ENCODE measurements around a stretch of chr6.

- PRO-cap, 3 experiments: no peak in any of the 3 experiments
Measured at GRCh38 chr6:109236349-109237522, 141.4 kb downstream of the CEP57L1 start.

GRCh38 chr6:109381407-109381589 is 969 bp downstream of the CD164 start:
- PRO-cap, 3 experiments: peak in 3 of 3 experiments; most common plus-strand start chr6:109381509 (in 3); most common minus-strand start chr6:109381497 (in 1)

- PRO-cap, 3 experiments: no peak in any of the 3 experiments
Measured at GRCh38 chr6:109481028-109482062, 1.7 kb downstream of the ZBTB24 start.

- PRO-cap, 3 experiments: no peak in any of the 3 experiments
Measured at GRCh38 chr6:109563668-109564402, 80.8 kb upstream of the ZBTB24 start.

- PRO-cap, 3 experiments: no peak in any of the 3 experiments
Measured at GRCh38 chr6:109867154-109867787, 110.8 kb upstream of the GPR6 start.

- PRO-cap, 3 experiments: no peak in any of the 3 experiments
Measured at GRCh38 chr6:110208800-110209319, 28.6 kb downstream of the CDC40 start.

GRCh38 chr6:110356424-110357210 is 1.5 kb downstream of the METTL24 start:
- PRO-cap, 3 experiments: no peak in any of the 3 experiments

DNA sequence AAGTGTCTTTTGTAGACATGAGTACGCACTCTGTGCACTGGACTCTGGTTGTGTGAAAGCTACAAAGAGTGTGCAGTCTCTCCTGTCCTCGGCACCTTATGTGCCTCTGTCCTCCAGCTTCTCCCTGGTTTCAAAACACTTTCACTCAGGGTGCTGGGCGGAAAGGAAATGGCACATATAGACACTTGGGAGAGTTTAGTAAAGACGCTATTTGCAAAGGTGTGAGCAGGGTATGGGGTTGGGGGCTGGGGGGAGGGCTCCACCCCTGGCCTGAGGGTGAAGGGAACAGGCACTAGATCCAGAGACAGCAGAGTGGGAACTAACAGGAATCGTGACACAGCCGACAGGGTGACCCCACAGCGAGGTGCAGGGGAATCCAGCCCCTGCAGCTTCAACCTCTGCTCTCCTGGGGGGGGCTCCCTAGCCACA is 66.4 kb upstream of the SLC22A16 start:
- PRO-cap, 3 experiments: no peak in any of the 3 experiments

DNA sequence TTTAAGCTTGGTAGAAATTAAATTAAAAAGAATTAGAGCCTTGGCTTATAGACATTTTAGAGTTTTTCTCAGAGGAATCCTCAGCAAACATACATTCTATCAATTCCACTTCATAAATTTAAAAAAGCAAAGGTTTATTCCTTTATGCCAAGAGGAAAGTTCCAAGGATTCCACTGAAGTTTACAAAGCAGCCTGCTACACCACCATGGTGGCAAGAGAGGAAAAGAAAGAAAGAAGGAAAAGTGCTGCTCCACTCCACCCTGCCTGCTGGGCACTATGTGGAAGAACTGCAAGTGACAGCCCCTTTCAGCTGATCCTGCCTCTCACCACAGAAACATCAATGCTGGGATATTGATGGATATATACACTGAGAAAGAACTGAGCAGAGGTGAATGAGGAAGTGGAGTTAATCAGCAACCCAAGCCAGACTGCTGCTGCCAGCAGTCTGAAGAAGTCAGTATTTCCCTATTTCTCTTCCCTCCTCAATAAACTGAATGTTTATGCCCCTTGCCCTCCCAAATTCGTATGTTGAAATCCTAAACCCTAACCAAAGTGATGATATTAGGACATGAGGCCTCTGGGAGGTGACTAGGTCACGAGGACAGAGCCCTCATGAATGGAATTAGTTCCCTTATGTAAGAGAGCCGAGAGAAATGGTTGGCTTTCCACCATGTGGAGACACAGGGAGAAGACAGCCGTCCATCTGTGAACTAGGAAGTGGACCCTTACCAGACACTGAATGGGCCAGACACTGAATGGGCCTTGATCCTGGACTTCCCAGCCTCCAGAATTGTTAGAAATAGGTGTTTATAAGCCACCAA is 76.4 kb downstream of the CDK19 start:
- PRO-cap, 3 experiments: no peak in any of the 3 experiments

- PRO-cap, 3 experiments: no peak in any of the 3 experiments
Measured at GRCh38 chr6:110925802-110926001, 32.8 kb upstream of the GTF3C6 start.

DNA sequence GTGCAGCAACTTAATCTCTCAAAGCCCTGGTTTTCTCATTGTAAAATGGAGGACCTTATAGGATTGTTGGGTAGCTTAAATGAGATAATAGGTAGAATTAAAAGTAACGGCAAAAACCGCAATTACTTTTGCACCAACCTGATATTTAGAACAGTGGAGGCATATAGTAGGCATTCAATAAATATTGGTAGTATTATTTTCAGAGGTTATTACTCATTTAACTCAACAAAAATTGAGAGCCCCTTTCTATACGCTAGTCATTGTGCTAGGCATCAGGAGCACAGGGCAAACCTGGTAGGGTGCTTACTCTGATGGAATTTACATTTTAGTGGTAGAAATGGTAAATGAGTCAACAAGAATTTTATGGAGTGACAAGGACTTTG is 39.5 kb downstream of the SLC16A10 start:
- PRO-cap, 3 experiments: no peak in any of the 3 experiments

GRCh38 chr6:111415467-111416017 is 67.5 kb downstream of the REV3L start:
- PRO-cap, 3 experiments: no peak in any of the 3 experiments

DNA sequence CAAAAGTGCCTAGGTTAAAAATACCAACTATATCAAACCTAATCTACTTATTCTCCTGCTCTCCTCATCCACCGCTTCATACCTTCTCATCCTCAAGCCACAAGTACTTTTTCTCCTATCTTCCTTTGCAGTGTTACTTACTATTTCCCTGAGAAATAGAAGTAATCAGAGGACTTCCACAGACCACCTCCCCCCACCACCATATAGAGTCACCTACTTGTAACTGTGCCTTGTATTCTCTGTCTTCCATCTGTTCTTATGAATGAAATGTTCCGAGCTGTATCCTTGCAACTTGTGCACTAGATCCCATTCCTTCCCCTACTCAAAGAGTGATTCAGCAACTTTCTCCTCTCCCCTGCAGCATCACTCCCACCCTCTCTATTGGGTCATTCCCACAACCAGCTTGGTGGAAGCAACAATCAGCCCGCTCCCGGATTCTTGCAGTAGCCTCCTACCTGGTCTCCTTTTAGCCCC is 34.8 kb upstream of the REV3L start:
- PRO-cap, 3 experiments: no peak in any of the 3 experiments

- PRO-cap, 3 experiments: no peak in any of the 3 experiments
Measured at GRCh38 chr6:111588122-111588931, 17.4 kb downstream of the TRAF3IP2 start.

DNA sequence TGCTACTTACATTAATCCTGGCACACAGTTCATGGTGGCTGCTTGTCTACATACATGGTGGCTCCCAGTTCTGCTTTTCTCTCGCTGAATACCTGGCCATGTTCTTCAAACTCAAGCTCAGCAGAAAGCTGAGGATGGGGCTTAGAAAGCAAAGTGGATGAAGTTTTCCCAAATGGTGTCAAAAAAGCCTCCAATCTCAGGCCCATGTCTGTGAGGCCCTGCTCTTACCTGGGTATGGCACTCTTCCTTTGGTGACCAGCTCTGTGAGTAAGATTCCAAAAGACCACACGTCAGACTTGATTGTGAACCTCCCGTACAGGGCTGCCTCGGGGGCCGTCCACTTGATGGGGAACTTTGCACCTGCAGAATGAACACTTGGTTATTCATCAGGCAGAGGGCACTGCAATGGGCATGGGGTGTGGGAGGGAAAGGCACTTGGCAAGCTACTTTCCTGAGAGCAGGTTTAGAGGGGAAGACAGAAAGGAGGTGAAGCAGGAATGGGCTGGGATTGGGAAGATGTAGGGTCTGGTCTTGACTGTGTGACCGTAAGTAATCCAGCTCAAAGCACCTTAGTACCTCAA is 68.7 kb upstream of the TRAF3IP2 start:
- PRO-cap, 3 experiments: no peak in any of the 3 experiments

GRCh38 chr6:111693797-111693996 is 88.0 kb upstream of the TRAF3IP2 start:
- PRO-cap, 3 experiments: no peak in any of the 3 experiments

- PRO-cap, 3 experiments: no peak in any of the 3 experiments
Measured at GRCh38 chr6:111720837-111721565, 115.3 kb upstream of the TRAF3IP2 start.

DNA sequence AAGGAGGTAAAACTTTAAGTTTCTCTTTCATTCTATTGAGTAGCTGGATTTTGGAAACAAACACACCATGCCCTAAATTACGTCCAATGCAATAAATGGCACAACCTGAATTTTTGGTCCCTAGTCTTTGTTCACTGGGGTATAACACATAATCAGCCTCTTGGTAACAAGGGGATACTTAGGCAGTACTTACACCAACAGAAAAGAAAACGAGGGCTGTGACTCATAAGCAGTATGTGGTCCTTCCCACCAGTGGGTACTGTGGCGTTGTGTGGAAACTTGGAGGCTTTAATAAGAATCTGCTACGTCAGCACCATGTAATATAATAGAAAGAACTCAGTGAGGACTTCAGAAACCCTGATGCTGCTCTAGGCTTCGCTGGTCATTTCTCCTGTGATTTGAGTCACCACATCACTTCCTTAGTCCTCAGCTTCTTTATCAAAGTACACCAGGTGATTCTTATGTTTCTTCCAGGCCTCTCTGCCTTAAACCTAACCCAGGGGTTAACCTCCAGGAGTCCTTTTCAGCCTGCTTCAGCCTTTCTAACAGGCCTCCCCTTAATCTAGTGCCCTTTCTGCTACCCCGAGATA is 68.7 kb downstream of the FYN start:
- PRO-cap, 3 experiments: no peak in any of the 3 experiments

DNA sequence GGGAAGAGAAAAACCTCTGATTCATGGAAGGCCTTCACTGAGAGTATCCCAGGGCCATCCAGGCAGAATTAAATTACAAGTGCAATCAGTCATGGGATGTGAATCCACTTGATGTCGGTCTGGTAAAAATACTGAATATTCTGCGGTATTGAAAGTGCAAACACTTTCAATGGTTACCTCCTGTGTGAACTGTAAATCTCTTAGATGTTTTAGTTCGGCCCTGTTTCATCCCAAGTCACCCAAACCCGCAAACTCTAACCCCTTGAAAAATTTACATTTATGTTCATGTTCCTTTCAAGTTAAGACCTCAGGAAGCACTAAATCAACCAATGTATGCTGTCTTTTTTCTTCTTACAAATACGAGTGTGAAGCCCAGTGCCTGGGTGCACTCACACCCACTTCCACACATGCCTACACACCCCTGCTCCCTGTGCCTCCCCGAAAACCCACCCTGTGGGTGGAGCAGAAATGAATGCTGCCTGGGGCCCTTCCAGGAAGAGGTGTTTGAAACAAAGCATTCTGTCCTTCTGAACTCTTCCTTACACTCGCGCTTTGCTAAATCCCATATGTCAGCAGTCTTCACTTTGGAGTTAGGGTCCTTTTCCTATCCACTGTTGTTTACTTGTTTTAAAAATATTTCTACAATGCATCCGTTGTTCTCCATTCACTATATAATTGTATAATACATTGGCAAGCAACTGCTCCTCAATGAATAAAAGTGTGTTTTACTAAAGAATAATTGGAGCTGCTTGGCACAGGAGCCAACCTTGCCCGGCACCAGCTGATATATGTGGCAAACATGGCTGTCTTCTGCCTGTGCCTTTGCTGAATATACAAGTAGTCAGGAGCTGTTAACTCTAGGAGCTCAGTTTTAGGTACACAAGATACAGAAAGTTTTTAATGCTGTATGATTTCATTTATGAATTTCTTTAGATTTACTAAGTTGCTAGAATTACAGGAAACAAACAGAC is 62.7 kb downstream of the FYN start:
- PRO-cap, 3 experiments: no peak in any of the 3 experiments

GRCh38 chr6:111908732-111909655 is 35.7 kb upstream of the FYN start:
- PRO-cap, 3 experiments: no peak in any of the 3 experiments